ENCODE measurements around a stretch of chr5.

DNA sequence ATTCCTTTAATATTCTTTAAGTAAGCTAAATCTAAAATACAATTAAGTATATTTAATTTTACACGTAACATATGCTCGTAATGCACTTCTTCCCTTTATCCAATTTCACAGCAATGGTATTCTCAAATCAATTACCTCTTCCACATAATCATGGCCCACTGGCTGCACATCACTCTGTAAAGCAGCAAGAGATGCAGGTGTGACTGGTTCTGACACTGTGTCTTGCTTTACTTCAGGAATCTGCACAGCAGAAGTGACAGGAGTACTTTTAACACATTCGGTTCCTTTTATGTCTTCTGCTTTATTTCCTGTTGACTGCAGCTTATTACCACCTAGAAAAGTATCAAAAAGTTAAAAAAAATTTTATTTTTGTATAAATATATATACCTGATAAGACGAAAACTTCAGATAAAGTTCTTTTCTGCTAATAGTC lies 44.7 kb downstream of the ZFR start:
- RRBS = no CpG with 5 or more reads among the region's 4 CpGs

- RRBS = no CpG with 5 or more reads among the region's 2 CpGs
Measured at GRCh38 chr5:32511886-32512085, 67.2 kb upstream of the ZFR start.

DNA sequence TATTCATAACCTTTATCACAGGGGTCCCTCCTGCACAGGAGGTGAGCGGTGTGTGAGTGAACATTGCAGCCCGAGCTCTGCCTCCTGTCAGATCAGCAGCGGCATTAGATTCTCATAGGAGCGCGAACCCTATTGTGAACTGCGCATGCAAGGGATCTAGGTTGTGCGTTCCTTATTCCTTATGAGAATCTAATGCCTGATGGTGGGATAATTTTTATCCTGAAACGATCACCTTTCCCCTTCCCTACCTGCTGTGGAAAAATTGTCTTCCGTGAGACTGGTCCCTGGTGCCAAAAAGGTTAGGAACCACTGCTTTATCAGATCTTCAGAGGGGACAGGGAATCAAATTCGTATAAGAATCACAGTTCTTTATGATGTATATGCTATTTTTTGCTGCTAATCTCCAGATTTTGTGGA lies 9.2 kb downstream of the SUB1 start:
- RRBS = no CpG with 5 or more reads among the region's 10 CpGs

GRCh38 chr5:32605497-32606130 lies 20.3 kb downstream of the SUB1 start:
- RRBS = no CpG with 5 or more reads among the region's 3 CpGs

DNA sequence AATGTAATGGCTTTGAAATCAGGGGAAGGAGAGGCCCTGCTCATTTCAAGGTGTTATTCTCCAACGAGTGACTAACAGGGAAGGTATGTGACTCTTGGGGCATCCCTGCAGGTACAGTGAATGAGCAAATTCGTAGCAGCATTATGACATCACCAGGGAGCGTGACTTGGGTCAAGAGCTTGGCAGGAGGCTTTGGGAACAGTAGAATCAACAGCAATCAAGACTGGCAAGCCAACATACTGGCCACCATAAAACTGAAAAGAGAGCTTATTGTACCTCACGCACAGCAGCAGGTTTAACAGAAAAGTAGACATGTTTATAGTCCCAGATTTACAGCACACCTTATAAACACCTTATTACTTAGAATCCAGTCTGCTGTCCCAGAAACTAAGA lies 297.6 kb downstream of the NPR3 start:
- RRBS = no CpG with 5 or more reads among the region's 4 CpGs

DNA sequence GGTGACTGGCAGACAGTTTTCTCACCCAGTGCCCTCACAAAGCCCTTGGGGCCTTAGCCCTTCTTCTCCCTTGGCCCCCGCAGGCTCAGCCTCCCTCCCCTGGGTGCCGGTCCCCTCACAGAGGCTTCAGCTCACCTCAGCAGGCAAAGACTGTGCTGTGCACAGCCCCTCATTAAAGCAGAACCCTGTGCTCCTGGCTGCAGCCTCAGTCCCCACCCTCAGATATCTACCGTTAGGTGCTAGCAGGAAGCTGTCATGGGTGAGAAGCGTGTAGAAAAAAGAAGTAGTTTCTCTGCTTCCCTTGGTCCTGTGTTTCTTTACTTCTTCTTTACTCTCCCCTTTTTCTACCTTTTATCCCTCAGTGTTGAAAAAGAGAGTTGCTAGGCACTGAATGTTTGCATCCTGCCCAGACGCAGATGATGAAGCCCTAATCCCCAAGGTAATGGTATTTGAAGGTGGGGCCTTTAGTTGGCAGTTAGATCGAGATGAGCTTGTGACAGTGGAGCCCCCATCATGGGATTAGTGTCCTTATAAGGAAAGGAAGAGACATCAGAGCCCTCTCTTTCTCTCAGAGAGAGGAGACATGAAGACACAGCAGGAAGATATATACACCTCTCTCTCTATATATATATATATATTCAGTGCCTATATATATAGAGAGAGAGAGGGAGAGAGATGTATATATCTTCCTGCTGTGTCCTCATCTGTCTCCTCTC lies 205.5 kb downstream of the ADAMTS12 start:
- RRBS = no CpG with 5 or more reads among the region's 6 CpGs

- RRBS = no CpG with 5 or more reads among the region's 7 CpGs
Measured at GRCh38 chr5:33989251-33989782, 4.8 kb upstream of the SLC45A2 start.

DNA sequence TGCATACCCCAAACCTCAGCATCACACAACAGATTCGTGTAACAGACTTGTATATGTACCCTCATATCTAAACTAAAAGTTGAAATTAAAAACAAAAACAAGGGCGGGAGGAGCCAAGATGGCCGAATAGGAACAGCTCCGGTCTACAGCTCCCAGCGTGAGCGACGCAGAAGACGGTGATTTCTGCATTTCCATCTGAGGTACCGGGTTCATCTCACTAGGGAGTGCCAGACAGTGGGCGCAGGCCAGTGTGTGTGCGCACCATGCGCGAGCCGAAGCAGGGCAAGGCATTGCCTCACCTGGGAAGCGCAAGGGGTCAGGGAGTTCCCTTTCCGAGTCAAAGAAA lies 104.7 kb upstream of the C1QTNF3 start:
- RRBS = no CpG with 5 or more reads among the region's 16 CpGs

- RRBS = no CpG with 5 or more reads among the region's 34 CpGs
Measured at GRCh38 chr5:34192405-34193565, 149.8 kb upstream of the C1QTNF3 start.

- RRBS = no CpG with 5 or more reads among the region's 7 CpGs
Measured at GRCh38 chr5:34687215-34687736, 31.1 kb downstream of the RAI14 start.

DNA sequence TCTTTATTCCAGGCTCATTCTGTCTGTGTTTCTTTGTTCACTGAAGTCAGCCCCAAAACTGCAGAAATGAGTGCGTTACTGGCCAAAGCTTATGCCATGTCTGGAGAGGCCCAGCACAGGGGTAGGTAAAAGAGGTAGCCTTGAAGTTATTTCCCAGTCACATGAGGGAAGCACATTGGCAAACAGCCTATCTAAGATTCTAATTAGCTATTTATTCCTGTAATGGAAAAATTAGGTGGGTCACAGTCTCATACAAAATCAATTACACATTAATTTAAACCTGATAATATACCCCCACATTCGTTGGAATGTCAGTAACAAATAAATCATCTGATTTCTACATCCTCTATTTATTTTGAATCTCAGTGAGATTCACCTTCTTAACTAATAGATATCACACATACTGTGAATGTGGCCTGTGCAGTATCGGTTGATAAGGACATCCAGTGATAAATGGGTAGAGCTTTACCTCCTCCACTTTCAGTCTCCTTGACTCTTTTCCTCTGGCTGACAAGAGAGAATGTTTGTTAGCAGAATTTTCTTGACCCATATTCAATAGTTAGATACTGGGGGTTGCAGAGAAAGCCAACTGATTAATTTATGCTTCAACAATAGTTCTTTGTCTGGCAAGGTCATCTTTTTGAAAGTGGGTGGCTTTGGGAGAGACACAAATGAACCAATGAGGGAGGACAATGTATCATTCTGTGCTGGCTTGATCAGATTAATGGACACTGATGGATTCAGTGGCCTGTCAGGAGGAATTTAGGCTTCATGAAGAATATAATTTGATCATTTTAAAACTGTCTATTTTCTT lies 30.1 kb downstream of the TTC23L start:
- RRBS = no CpG with 5 or more reads among the region's 3 CpGs

GRCh38 chr5:34914610-34915419 lies 489 bp downstream of the RAD1 start:
- RRBS = 1% methylated on average over 8 of the region's 44 CpGs

DNA sequence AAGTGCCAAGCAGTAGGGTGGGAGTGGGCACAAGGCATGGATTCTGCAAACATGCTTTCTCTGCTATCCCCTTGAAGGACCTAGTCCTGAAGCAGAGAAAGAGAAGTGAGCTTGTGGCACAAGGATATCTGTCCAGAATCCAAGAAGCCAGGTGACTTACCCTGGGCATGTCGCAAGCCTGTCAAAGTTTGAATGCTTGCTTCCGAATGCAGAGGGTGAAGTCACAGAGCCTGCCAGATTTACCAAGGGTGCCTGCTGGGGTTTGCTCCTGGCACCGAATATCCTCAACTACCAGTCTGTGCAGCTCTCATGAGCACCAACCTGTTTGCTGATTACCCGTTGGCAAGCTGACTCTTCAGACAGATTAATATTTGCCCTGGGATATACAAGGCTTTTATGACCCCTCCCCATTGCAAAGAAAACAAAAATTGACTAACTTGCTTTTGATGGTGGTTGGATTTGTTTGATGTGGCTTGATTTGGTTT lies 82.1 kb upstream of the AGXT2 start:
- RRBS = no CpG with 5 or more reads among the region's 4 CpGs

DNA sequence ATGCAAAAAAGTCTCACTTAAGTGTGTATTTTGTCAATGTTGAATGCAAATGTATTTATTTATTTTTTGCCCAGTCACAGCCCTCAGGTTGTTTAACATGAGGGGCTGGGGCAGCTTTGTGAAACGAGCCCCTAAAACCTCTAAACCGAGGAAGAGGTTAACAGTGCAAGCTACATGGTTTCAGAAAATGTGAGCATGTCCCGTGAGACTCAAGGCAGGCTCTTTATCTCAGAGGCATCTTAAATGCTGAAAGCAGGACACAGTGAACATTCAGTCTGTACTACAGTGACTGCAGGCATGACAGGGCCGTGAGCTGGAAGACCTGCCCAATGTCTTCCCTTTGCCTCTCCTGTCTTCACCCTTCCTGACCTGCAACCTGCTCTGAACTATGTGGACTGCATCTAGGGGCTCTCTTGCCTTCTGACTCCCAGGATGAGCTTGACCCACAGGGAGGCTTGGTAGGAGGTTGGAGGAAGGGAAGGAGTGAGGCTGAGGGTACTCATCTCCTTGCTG lies 58.3 kb downstream of the PRLR start:
- RRBS = no CpG with 5 or more reads among the region's 4 CpGs

- RRBS = no CpG with 5 or more reads among the region's 6 CpGs
Measured at GRCh38 chr5:35187900-35188242, 42.4 kb downstream of the PRLR start.

DNA sequence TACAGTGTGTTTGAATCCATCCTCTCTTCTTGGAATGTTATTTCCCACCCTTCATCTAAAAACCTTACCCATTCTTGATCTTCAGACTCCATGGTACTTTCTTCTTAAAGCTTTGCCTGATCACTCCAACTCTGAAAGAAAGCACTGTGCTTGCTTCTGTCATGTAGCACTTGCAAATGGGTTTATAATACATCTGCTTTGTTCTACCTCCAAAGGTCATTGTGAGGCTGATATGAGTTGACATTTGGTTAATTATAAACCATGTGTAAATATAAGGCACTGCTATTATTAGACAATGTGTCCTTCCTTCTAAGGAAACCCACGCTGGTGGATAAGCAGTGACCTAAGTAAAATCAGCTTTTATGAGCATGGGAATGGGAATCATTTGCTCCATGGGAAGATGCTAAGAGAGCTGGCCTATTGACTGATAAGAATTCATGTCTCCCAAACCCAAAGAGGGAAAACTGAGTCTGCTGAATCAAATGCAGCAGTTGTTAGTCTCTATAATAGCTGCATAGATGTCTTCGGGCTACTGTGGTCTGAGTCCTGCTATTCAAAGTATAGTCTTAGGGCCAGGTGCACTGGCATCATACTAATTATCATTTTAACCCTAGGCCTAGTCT lies 7.6 kb upstream of the PRLR start:
- RRBS = no CpG with 5 or more reads among the region's 2 CpGs

- RRBS = no CpG with 5 or more reads among the region's 1 CpG
Measured at GRCh38 chr5:35618564-35619031, 935 bp downstream of the SPEF2 start.

GRCh38 chr5:35672933-35673554 lies 55.4 kb downstream of the SPEF2 start:
- RRBS = no CpG with 5 or more reads among the region's 1 CpG

- RRBS = no CpG with 5 or more reads among the region's 7 CpGs
Measured at GRCh38 chr5:35858713-35859953, 2.4 kb downstream of the IL7R start.

DNA sequence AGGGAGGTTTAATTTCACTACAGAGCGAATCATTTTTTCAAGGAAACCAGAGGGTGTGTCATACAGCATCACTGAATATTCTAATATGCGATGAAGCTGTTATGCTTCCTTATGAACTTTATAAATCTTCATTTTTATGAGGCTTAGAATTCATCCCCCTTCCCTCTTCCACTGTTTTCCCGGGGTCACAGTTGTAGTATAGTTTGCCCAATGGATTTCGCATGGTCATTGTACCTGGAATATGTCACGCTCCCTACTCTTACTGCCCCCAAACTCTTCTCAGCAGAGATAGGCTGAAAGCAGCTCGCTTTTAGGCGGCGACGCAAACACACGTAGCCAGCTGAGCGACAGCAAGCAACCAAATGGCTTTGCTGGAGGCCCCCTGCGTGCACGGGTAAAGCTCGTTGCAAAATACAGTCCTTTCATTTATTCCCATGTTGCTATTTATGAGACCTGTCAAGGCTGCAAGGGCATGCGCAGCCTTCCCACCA lies 788 bp downstream of the LMBRD2 start:
- RRBS = no CpG with 5 or more reads among the region's 15 CpGs

All from pericardium (tissue), 1 donor.